ENCODE measurements around the genes SCAF1, PNKP, TBC1D17, SIGLEC11 and NR1H2.

DNA sequence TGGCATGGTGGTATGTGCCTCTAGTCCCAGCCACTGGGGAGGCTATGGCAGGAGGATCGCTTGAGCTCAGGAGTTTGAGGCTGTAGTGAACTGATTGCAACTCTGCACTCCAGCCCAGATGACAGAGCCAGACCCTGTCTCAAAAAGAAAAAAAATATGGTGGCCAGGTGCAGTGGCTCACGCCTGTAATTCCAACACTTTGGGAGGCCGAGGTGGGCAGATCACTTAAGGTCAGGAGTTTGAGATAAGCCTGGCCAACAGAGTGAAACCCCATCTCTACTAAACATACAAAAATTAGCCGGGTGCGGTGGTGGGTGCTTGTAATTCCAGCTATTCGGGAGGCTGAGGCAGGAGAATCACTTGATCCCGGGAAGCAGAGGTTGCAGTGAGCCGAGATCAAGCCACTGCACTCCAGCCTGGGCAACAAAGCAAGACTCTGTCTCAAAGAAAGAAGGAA lies 4.6 kb downstream of the FCGRT start:
- PRO-cap = no peak
- RAMPAGE, long total RNA, 4 experiments = no peak in any of the 4 experiments

DNA sequence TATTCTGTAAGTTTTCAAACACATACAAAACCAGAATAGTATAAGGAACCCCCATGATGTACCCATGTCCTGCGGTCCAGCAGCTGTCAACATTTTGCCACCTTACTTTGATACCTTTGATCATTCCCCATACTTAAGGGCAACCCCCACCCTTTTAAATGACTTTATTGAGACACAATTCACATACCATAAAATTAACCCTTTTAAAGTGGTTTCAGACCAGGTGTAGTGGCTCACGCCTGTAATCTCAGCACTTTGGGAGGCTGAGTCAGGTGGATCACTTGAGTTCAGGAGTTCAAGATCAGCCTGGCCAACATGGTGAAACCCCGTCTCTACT lies 19.0 kb downstream of the NOSIP start:
- PRO-cap = no peak
- RAMPAGE, long total RNA, 4 experiments = no peak in any of the 4 experiments

GRCh38 chr19:49565165-49565780 lies 15.1 kb downstream of the NOSIP start:
- PRO-cap = no peak
- RAMPAGE, long total RNA, 4 experiments = no peak in any of the 4 experiments

GRCh38 chr19:49592295-49592680 lies 1.3 kb downstream of the PRR12 start:
- PRO-cap = no peak
- RAMPAGE, long total RNA, 4 experiments = no peak in any of the 4 experiments

DNA sequence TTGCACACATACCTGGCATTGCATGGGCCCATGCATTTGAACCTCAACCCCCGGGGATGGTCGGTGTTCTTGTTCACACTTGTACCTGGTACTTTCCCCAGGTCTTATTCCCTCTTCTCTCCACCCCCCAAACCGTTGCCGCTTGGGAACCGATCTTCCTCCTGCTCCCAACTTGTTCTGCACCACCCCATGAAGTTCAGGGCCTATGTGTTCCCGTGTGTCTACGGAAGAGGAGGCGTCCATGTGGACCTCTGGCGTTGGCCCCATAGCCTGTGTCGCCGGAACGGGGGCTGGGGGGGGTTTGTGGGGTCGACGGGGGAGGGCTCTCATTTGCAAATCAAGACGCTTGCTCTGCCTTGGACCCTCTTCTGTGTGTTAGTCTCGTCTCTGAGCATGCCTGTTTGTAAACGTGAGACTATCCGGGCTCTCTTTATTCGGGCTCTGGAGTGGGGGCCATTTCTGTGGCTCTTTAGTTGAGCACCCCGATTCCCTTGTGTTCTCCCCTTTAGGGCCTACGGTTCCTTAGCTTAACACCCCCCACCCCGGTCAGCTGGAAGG lies 1.8 kb downstream of the PRR12 start:
- PRO-cap = no peak
- RAMPAGE, long total RNA, 4 experiments = no peak in any of the 4 experiments

DNA sequence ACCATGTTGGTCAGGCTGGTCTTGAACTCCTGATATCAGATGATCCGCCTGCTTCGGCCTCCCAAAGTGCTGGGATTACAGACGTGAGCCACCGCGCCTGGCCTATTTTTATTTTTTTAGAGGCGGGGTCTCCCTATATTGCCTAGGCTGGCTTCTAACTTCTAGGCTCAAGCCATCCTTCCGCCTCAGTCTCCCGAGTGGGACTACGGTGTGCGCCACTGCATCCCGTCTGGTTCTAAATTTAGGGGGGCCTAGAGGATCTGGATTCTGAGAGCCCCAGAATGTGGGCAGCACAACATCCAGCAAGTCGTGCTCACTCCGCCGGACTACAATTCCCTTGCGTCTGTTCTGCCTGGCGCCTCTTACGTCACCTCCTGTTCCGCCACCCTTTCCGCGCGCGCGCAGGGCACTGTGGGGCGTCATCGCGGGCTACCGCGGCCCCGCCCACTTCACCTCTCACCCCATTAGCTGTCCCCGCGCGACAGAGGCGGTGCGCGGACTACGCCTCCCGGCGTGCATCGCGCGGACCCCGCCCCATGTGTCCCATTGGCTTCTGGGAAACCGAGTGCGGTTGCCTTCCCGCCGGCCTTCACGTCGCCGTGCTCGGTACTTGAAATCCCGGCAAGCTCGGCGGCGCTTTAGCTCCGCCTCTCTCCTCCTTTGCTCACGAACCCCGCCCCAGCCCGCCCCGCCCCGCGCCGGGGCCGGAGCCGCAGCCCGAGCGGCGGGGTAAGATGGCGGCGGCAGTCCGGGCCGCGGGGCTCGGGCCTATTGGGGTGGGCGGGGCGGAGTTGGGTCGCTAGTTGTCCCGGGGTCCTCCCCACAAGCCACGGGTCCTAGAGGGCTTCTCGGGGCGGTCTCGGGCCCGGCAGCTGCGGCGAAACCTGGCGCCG lies at the start of gene SCAF1:
Gene SCAF1, plus strand, starts transcription at position 696 of the 893 bp plus-strand sequence.
- PRO-cap = unidirectional peak, minus-strand start at position 339 of the sequence; unidirectional peak, plus-strand start at position 720 of the sequence
- RAMPAGE, long total RNA, 4 experiments = start-site peak on the plus strand in 2 of 4 experiments, centred at position 719 of the sequence, 32 to 37 reads per replicate; start-site peak on the minus strand in 1 of 4 experiments, centred at position 331 of the sequence, 13 reads per replicate

GRCh38 chr19:49646095-49646841 lies 4.3 kb downstream of the SCAF1 start:
- PRO-cap = no peak
- RAMPAGE, long total RNA, 4 experiments = no peak in any of the 4 experiments

GRCh38 chr19:49654287-49654495 lies 11.5 kb downstream of the IRF3 start:
- PRO-cap = no peak
- RAMPAGE, long total RNA, 4 experiments = no peak in any of the 4 experiments

DNA sequence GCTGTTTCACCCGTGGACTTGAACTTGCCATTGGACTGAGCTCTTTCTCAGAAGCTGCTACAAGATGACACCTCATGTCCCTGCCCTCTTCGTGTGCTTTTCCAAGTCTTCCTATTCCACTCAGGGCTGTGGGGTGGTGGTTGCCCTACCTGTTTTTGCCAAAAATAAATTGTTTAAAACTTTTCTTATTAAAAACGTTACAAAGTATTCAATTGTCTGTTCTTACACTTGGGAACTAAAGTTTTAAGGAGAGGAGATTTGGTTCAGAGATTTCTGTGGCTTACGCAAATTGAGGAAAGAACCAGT lies 3.4 kb upstream of the PRMT1 start:
- PRO-cap = no peak
- RAMPAGE, long total RNA, 4 experiments = no peak in any of the 4 experiments

- PRO-cap = no peak
- RAMPAGE, long total RNA, 4 experiments = no peak in any of the 4 experiments
Observed at GRCh38 chr19:49761672-49762386, 1.3 kb downstream of the TSKS start.

DNA sequence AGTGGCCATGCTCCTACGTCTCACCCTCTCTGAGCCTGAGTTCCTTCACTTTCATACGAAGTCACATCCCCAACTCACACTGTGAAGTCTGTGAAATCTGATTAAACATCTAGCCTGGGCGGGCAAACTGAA lies 3.5 kb downstream of the FUZ start:
- PRO-cap = no peak
- RAMPAGE, long total RNA, 4 experiments = no peak in any of the 4 experiments

- PRO-cap = no peak
- RAMPAGE, long total RNA, 4 experiments = no peak in any of the 4 experiments
Observed at GRCh38 chr19:49856401-49857109, 10.8 kb downstream of the PNKP start.

GRCh38 chr19:49866849-49867751 lies at the start of gene PNKP:
Gene PNKP (minus strand): TSS chr19:49867576.
- PRO-cap = unidirectional peak, plus-strand start at chr19:49867411; bidirectional peak, plus-strand start at chr19:49867630, minus-strand start at chr19:49867555
- RAMPAGE, long total RNA, 4 experiments = start-site peak on the minus strand in 2 of 4 experiments, at chr19:49867224-49867587 at its widest, 16 to 65 reads per replicate

- PRO-cap = unidirectional peak, plus-strand start at chr19:49877708; bidirectional peak, plus-strand start at chr19:49878135, minus-strand start at chr19:49877881
- RAMPAGE, long total RNA, 4 experiments = start-site peak on the plus strand in 4 of 4 experiments, at chr19:49877666-49878152 at its widest, 21 to 256 reads per replicate; start-site peak on the minus strand in 1 of 4 experiments, at chr19:49877841-49878033 at its widest, 6 reads per replicate
Observed at GRCh38 chr19:49877585-49878590, at the start of gene TBC1D17. Gene TBC1D17 (plus strand): TSS chr19:49877702.

GRCh38 chr19:49929673-49930081 lies 373 bp upstream of the NUP62 start:
- PRO-cap = no peak
- RAMPAGE, long total RNA, 4 experiments = no peak in any of the 4 experiments

DNA sequence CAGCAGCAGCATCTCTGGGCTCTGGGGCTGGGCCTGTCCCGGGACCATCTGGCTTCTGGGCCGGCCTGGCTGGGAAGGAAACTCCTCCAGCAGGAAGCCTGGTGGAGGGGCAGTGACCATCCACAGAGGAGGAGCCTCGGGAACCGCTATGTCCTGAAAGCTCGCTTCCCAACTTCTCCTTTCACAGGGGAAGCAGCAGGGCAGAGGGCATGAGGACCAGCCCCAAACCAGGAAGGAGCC lies at the start of gene SIGLEC11:
Gene SIGLEC11, minus strand, starts transcription at position 139 of the 240 bp plus-strand sequence.
- PRO-cap = no peak
- RAMPAGE, long total RNA, 4 experiments = no peak in any of the 4 experiments

DNA sequence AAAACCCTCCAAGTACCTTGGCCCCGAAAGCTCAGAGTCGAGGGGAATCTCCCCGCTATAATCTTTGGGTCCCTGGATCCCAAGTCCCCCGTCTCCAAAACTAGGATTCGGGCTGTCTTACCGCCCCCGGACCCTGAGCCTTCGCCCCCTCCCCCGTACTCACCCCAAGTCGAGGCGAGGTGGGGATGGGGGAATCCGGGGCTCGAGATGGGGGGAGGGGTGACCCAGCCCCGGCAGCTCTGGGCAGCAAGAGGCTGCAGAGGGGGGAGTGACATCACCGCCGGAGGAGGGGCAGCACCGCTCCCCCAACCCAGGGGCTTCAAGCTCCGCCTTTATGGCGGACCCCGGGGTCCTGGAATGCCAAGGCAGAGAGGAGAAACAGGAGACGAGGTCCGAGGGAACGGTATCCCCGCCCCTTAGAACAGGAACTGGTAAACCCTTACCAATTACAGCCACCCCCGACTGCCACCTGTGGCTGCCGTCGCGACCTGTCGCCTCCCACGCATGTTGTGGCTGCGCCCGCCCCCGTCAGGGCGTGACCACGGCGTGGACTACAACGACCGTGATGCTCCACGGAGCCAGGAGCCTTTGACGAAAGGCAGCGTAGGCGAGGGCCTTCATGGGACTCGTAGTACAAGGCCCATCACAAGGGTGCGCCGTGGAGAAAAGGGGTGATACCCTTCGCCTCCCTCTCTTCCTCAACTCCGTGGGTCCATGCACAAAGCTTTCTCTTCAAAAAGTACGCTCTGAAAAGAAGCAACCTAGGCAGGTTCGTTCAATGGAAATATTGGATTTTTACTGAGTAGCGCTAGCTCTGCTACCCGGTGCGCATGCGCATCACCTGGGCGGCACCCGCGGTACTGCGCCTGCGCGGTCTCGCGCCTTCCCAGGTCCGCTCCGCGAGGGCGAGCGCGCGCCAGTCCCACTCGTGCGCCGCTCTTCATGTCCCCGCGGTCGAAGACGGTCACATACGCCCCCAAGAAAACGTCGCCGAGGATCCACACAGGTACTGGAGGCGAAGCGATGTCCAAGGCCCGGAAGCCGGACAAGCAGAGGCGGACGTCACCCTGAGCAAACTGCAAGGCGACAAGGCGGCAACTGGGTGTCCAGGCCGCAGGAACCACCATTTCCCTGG lies 4.2 kb upstream of the KCNC3 start:
- PRO-cap = no peak
- RAMPAGE, long total RNA, 4 experiments = no peak in any of the 4 experiments

DNA sequence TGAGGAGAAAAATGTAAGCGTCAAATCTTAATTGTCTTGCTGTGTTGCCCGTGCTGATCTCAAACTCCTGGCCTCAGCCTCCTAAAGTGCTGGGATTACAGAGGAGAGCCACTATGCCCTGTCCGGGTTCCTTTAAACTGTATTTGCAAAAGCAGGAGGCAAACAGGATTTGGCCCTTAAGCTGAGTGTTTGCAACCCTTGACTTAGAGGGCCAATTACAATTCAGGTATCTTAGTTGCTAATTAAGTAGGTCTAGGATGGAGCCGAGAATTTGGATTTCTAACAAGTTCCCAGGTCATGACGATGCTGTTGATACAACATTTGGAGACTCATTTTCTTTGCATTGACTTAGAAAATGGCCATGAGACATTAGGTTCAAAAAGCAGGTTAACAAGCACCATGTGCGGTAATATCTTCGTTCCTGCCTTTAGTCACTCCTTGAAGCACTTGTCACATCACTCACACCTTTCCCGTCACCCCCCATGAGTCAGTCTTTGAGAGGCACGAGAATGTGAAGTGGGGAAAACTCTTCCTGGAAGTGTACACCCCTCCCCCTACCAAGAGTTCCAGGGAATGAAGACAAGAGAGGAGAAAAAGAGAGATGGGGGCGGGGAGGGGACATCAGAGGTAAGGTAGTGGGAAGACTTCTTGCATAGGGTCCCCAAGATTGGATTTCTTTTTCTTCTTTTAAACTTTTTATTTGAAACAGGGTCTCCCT lies 2.6 kb downstream of the NAPSA start:
- PRO-cap = no peak
- RAMPAGE, long total RNA, 4 experiments = no peak in any of the 4 experiments

- PRO-cap = no peak
- RAMPAGE, long total RNA, 4 experiments = no peak in any of the 4 experiments
Observed at GRCh38 chr19:50374598-50374893, 1.7 kb upstream of the NR1H2 start.

- PRO-cap = unidirectional peak, plus-strand start at chr19:50376464
- RAMPAGE, long total RNA, 4 experiments = start-site peak on the plus strand in 4 of 4 experiments, at chr19:50376464-50376505 at its widest, 111 to 786 reads per replicate
Observed at GRCh38 chr19:50375994-50376616, at the start of gene NR1H2. Gene NR1H2 (plus strand): TSS chr19:50376457.